Testis (tissue), 5 donors: ENCODE data around the genes RCOR3 and FLVCR1.

GRCh38 chr1:210446449-210446838 lies 117.7 kb downstream of the HHAT start:
- PRO-cap, 3 experiments = no peak in any of the 3 experiments
- RAMPAGE, long total RNA, 2 experiments = no peak in any of the 2 experiments
- RRBS = no CpG with 5 or more reads among the region's 8 CpGs

DNA sequence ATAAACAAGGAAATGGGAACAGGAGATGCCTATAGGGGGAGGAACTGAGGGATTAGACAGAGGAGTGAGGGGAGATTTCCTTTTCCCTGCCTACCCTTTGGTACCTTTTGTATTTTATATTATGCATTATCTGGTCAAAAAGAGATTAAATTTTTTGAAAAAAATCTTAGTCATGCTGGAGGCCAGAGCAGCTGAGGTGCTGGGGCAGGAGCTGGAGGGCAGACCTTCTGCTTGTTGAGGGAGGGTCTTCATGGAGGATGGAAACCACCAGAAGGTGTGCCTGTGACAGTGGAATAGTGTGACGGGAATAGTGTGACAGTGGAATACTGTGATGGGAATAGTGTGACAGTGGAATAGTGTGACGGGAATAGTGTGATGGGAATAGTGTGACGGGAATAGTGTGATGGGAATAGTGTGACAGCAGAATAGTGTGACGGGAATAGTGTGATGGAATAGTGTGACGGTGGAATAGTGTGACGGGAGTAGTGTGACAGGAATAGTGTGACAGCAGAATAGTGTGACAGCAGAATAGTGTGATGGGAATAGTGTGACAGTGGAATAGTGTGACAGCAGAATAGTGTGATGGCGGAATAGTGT lies 325.0 kb downstream of the HHAT start:
- PRO-cap, 3 experiments = no peak in any of the 3 experiments
- RAMPAGE, long total RNA, 2 experiments = no peak in any of the 2 experiments
- RRBS = no CpG with 5 or more reads among the region's 7 CpGs

DNA sequence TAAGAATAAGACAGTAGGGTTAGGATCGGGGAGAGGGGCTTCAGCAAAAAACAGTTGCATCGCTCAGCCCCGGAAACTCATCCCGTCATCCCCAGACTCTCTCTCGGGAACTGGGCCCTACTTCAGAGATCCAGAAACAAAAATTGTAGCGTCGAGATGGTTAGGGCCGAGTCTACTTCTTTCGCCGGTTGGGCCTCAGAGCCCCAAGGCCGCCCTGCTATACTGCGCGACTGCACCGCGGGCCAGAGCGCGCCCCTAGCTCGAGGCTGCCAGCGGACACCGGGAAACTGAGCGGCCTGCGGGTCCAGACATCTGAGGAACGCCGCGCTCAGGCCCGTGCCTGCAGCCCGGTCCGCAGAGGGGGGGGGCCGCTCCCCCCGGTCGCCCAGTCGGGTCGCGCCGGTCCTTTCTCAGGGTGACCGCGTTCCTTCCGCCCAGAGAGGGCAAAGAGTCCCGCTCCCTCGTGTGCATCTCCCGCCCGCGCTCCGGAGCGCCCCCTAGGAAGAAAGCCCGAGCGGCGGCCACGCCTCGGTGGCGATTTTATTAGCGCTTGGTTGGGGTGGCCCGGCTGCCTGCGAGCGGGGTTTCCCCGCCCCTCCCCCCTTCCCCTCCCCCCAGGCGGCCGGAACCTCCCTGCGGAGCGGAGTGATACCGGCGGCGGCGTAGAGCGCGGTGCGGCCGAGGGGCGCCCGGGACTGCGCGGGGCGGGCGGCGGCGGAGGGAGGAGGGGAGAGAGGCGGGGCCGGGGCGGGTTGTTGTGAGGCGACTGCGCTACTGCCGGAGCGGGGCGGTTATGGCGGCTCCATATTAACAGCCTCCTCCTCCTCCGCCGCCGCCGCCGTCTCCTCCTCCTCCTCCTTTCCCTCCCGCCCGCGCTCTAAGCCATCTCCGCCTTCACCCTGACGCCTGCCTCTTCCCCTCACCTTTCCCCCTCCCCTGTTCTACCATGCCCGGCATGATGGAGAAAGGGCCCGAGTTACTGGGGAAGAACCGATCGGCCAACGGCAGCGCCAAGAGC lies at the start of gene RCOR3:
Gene RCOR3 (plus strand): TSS at position 752 of the 1,018 bp plus-strand sequence.
- PRO-cap, 3 experiments = peak in 3 of 3 experiments; most common plus-strand start position 731 of the sequence (in 1); most common minus-strand start position 383 of the sequence (in 2)
- RAMPAGE, long total RNA, 2 experiments = start-site peak on the minus strand in 2 of 2 experiments, centred at positions 371 to 389 of the sequence, 28 to 67 reads per replicate
- RRBS = 1% methylated on average over 66 of the region's 101 CpGs

DNA sequence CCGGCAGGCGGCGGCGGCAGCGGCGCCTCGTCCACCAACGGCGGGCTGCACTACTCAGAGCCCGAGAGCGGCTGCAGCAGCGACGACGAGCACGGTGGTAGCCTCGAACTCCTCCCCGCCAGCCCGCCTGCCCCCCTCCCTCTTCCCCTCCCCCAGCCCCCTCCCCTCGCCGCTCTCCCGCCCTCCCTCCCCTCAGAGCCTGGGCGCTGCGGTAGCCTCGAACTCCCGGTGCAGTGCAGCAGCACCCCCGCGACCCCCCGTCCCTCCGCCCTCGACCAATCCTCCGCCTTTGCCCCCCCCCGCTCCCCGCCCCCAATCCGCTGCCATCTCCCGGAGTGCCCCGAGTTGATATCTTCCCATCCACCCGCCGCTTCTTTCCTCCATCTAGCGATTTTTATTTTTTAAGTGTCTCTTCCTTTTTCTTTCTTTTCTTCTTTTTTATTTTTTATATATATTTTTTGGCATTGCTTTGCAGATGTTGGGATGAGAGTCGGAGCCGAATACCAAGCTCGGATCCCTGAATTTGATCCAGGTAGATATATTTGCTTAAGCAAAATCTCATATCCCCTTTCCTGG lies 555 bp downstream of the RCOR3 start:
- PRO-cap, 3 experiments = peak in 2 of 3 experiments; most common plus-strand start position 195 of the sequence (in 1); most common minus-strand start position 129 of the sequence (in 2)
- RAMPAGE, long total RNA, 2 experiments = no peak in any of the 2 experiments
- RRBS = 3% methylated on average over 9 of the region's 42 CpGs

- PRO-cap, 3 experiments = no peak in any of the 3 experiments
- RAMPAGE, long total RNA, 2 experiments = no peak in any of the 2 experiments
- RRBS = no CpG with 5 or more reads among the region's 1 CpG
These were observed 9.0 kb upstream of the TRAF5 start for GRCh38 chr1:211317528-211318147.

DNA sequence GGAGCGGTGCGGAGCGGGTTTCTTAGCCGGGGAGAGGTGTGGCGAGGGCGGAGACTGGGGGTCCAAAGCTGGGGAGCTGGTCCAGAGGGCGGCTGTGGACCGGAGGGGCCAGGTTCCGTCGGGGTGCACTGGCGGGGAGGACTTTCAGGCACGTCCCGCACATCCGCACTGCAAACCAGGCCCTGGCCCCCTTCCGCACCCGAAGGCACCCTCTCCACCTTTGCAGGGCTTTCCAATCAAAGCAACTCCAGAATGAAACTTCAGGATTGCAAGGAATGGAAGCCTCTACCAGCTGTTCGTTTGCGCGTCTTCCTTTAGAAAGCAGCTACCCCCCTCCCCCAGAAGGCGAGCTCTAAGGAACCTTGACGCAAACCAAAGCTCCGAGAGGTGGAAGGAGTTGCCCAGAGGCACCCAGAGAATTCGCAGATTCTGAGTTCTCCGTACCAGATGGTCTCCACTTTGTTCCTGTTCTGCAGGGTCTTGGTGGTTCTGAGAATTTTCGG lies 547 bp downstream of the TRAF5 start:
- PRO-cap, 3 experiments = peak in 3 of 3 experiments; most common plus-strand start position 341 of the sequence (in 1); most common minus-strand start position 316 of the sequence (in 3)
- RAMPAGE, long total RNA, 2 experiments = no peak in any of the 2 experiments
- RRBS = 2% methylated on average over 5 of the region's 25 CpGs

DNA sequence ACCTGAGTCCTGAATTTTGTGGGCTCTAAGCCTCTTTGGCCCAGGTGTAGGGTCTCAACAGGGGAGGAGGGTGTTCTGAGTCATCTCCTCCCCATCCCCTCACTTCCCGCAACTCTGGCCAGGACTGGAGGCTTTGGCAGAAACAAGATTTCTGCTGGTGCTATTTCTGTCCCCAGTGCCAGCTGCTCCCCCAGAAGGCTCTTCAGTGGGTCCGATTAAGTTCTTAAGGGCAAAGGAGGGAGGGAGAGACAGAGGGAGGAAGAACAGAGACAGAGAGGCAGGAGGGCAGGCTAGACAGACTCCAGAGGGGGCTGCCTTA lies 6.8 kb downstream of the RD3 start:
- PRO-cap, 3 experiments = no peak in any of the 3 experiments
- RAMPAGE, long total RNA, 2 experiments = no peak in any of the 2 experiments
- RRBS = no CpG with 5 or more reads among the region's 2 CpGs

DNA sequence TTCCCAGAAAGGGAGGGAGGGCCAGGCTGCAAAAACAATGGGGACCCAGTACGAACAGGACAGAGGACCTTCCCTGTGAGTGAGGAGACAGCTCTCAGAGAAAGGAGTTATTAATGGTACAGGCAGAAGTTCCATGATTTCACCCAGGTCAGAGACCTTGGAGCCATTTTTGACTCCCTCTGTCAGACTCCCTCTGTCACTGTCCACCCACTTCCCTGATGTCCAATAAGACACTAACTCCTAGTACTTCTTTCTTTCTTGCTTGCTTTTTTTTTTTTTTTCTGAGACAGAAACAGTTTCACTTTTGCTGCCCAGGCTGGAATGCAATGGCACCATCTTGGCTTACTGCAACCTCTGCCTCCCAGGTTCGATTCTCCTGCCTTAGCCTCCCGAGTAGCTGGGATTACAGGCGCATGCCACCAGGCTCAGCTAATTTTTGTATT lies 28.5 kb upstream of the SLC30A1 start:
- PRO-cap, 3 experiments = no peak in any of the 3 experiments
- RAMPAGE, long total RNA, 2 experiments = no peak in any of the 2 experiments
- RRBS = no CpG with 5 or more reads among the region's 4 CpGs

DNA sequence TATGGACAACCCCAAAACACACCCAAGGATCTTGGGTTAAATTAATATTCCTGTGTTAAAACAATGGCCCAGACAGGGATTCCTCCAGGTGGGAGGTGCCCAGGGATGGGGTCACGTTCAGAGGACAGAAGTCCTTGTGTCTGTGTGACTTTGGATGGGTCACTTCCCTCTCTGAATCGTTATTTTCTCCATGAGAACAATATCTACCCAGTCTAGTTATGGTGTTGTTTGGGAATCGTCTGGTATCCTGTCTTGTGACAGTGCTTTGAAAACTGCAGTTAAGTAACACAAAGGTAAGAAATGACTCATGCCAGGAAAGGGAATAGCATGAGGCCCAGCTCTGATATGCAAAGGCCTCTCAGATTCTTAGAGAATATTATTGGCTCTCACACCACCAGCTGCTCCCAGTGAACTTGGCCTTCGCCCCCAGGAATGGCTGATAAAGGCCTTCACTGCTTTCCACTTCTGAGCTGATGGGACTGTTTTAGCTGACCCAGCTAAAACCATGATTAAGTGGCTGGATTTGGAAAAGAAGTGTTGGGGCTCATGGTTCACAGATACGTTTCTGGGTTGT lies 27.2 kb downstream of the NEK2 start:
- PRO-cap, 3 experiments = no peak in any of the 3 experiments
- RAMPAGE, long total RNA, 2 experiments = no peak in any of the 2 experiments
- RRBS = no CpG with 5 or more reads among the region's 5 CpGs

DNA sequence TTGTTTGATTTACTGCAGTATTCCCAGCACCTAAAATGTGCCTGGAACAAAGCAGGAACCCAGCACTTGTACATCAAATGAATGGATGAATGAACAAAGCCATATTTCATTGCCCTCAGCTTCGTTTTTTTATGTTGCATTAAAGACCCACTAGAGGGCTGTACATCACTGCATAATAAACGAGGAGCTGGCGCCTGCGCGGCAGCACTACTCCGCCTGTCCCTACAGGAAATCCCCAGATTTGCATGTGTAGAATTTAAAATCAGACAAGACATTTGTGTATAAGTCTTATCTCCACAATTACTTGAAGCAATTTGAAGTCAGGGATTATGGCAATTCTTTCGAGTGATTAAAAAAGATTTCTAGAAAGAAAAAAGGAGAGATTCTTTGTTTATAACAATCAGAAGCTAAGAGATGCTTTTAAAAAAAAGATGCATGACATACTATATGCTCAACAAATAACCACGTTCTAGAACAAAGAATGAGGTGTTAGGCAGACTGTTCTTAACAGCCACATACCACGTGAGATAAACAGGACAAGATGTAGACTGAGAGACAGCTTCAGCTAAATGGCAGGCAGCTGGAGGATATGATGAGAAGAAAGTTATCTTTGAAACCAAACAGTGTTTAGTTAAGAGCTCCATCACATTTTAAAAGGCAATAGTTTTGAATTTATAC lies 5.5 kb upstream of the NEK2 start:
- PRO-cap, 3 experiments = no peak in any of the 3 experiments
- RAMPAGE, long total RNA, 2 experiments = no peak in any of the 2 experiments
- RRBS = no CpG with 5 or more reads among the region's 9 CpGs

- PRO-cap, 3 experiments = no peak in any of the 3 experiments
- RAMPAGE, long total RNA, 2 experiments = no peak in any of the 2 experiments
- RRBS = no CpG with 5 or more reads among the region's 11 CpGs
These were observed 60.1 kb upstream of the LPGAT1 start for GRCh38 chr1:211890620-211891156.

DNA sequence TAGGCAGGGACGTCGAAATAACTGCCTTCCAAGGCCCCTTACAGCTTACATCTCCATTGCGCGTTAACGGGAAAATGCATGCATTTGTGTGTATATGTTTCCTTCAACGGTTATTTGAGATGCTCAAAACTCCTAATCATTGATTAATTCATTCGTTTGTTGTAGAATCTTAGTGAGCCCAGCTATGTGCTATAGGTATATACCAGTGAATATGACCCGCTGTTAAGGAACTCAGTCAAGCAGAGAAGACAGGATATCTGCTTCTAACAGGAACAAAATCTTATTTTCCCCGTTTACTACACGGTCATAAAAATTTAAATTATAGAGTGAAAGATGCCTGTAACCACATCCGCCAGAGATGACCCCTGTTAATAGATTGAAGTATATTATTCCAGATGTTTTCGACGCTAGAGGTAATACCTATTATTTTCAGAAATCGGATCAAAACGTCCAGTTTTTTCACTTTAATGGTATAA lies 649 bp downstream of the DTL start:
- PRO-cap, 3 experiments = no peak in any of the 3 experiments
- RAMPAGE, long total RNA, 2 experiments = no peak in any of the 2 experiments
- RRBS = no CpG with 5 or more reads among the region's 15 CpGs

GRCh38 chr1:212051767-212052397 lies 16.3 kb downstream of the DTL start:
- PRO-cap, 3 experiments = no peak in any of the 3 experiments
- RAMPAGE, long total RNA, 2 experiments = no peak in any of the 2 experiments
- RRBS = no CpG with 5 or more reads among the region's 7 CpGs

- PRO-cap, 3 experiments = no peak in any of the 3 experiments
- RAMPAGE, long total RNA, 2 experiments = no peak in any of the 2 experiments
- RRBS = no CpG with 5 or more reads among the region's 4 CpGs
These were observed 50.6 kb upstream of the PPP2R5A start for GRCh38 chr1:212234494-212235148.

DNA sequence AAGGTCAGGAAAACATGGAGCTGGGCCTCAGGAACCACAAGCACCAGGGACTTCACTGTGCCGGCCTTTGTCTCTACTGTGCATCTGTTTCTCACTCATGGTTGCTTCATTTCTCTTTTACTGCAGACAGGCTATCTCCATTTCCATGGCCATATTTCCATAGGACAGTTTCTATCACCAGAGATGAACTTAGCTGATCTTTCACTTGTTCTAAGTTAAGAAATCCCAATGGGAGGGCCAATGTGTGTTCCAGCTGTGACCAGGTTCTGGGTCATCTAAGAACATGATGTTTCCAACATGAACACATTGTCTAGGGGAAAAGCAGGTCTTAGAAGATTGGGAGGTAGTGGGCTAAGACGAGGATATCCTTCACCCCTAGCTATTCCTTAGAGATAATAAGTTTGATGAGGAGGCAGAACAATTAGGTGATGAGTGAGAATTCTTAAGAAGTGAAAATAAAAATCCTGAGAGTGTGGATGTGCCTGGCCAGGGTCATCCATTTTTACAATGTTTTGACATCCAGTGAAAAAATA lies 43.6 kb upstream of the PPP2R5A start:
- PRO-cap, 3 experiments = no peak in any of the 3 experiments
- RAMPAGE, long total RNA, 2 experiments = no peak in any of the 2 experiments
- RRBS = no CpG with 5 or more reads among the region's 2 CpGs

DNA sequence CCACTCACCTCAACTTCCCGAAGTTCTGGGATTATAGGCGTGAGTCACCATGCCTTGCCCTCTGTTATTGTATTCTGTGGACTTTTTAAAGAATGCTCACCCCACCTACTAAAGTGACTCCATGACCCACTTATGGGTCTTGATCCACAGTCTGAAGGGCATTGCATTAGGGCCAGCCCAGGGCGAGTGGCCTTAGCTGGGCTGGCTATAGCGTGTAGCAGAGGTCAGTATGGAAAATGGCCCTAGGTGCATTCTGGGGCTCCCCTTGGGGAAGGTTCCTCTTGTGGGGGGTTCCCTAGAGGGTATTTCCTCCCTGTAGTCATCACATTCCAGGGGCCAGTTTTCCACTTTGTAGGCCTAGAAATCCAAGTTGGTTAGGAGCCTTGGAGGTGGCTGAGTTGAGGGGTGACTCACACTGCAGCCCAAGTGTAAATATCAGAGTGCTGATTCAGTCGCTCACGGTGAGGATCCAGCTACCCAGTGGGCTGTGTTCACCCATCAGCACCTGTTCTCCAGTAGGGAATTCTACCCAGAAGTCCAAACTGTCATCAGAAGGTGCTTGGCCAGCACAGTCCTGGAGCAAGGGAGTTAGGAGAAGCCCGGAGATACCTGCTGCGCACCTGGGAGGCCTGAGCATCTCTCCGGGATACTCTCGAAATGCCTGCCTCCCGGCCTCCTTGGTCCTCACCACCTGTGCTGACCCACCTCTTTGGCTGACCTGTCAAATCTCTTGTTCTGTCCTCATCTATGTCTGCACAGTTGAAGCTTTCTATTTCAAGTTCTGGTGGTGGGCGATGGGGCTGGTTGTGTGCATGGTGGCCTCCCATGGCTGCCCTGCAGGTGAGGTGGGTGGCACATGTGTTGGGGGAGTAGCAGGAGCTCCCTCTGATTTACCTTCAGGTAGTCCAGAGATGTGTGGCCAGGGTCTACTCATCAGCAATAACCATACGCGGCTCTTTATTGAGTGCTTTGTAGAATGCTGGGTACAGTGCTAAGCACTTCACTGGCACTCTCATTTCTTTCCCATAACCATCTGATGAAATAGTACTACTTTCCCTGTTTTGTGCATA lies 52.3 kb downstream of the NENF start:
- PRO-cap, 3 experiments = no peak in any of the 3 experiments
- RAMPAGE, long total RNA, 2 experiments = no peak in any of the 2 experiments
- RRBS = 100% methylated on average over 2 of the region's 14 CpGs

- PRO-cap, 3 experiments = no peak in any of the 3 experiments
- RAMPAGE, long total RNA, 2 experiments = no peak in any of the 2 experiments
- RRBS = no CpG with 5 or more reads among the region's 9 CpGs
These were observed 6.2 kb downstream of the ATF3 start for GRCh38 chr1:212614679-212615299.

DNA sequence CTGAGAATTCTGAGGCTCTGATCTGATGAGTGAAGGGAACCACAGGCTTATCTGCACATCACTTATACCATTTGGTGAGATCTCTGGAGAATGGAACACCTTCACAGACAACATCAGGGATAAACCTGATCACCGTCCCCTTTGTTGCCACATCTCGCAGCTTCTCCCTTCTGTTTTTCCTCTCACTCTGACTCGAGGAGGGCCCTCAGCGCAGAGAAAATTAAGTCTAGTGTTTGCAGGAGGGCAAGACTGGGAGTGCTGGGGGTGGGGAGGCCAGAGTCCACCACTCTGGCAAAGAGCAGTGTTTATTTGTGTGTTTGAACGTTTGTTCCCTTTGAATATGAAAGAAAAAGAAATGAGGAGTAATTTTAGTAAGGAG lies 29.0 kb upstream of the BATF3 start:
- PRO-cap, 3 experiments = no peak in any of the 3 experiments
- RAMPAGE, long total RNA, 2 experiments = no peak in any of the 2 experiments
- RRBS = no CpG with 5 or more reads among the region's 5 CpGs

DNA sequence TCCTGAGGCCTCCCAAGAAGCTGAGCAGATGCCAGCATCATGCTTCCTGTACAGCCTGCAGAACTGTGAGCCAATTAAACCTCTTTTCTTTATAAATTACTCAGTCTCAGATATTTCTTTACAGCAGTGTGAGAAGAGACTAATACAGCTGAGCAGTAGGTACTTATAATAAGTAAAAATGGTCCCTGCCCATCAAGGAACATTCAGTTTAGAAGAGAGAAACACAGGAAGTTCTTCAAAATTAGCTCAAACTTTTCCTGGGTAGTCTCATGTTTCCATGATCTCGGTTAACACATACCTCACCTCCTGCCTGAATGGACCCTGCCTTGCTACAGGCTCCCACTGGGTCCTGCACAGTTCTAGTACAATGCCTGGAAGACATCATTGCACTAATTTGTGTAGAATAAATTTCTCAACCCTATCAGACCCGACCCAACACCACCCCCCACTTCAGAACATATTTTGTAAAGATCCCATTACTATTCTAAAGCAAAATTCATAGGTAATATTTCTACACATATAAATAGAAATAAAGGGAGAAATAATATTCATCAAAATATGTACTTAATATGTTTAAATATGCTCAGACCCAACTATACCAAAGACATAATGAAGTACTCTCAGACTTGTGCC lies 42.1 kb upstream of the BATF3 start:
- PRO-cap, 3 experiments = no peak in any of the 3 experiments
- RAMPAGE, long total RNA, 2 experiments = no peak in any of the 2 experiments
- RRBS = no CpG with 5 or more reads among the region's 2 CpGs

- PRO-cap, 3 experiments = peak in 3 of 3 experiments; most common plus-strand start chr1:212858234 (in 3); most common minus-strand start chr1:212858130 (in 2)
- RAMPAGE, long total RNA, 2 experiments = start-site peak on the minus strand in 2 of 2 experiments, at chr1:212858091-212858190 at its widest, 23 to 240 reads per replicate
- RRBS = 2% methylated on average over 31 of the region's 73 CpGs
These were observed at the start of gene FLVCR1 for GRCh38 chr1:212857963-212858623. FLVCR1 (plus strand) TSS chr1:212858275.